Astrocyte (in vitro differentiated cells and primary cell): ENCODE measurements around a stretch of chr10.

DNA sequence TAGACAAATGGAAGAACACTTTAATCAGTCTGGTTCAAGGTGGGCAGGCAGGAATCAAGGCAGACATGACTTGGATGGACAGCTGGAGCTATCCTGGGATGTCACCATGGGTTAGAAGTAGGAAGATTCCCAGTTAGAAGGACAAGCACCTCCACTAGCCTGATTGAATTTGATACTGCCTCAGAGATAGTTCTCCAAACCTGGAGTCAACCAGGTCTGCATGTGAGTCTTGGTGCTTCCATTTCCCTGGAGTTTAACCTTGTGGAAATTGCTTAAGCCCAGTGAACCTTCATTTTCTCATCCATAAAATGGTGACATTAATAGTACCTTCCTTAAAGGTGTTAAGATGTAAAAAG is 6.3 kb upstream of the PLAU start:
- PRO-cap = no peak

- PRO-cap = no peak
- RRBS, 2 experiments = no CpG with 5 or more reads among the region's 1 CpG
These were observed 908 bp upstream of the PLAU start for GRCh38 chr10:73910034-73910414.

DNA sequence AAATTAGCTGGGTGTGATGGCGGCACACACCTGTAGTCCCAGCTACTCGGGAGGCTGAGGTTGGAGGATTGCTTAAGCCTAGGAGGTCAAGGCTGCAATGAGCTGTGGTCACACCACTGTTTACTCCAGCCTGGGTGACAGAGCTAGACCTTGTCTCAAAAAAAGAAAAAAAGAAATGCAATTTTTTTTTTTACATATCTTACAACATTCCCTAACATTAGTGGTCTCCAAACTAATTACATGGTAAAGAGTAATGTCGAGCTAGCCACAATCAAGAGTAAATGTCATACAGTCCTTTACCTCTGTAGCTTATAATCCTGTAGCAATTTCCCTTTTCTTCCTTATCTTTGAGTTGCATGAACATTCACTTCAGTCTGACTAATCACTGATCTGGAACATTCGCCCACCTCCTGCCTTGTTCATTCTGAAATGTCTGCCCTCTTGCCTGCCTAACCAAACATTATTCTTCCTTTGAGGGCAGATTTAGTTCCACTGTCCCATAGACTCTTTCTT is 4.9 kb upstream of the VCL start:
- PRO-cap = no peak
- RRBS, 2 experiments = no CpG with 5 or more reads among the region's 4 CpGs

- PRO-cap = no peak
- RRBS, 2 experiments = no CpG with 5 or more reads among the region's 2 CpGs
These were observed 45.7 kb downstream of the VCL start for GRCh38 chr10:74043651-74043882.

DNA sequence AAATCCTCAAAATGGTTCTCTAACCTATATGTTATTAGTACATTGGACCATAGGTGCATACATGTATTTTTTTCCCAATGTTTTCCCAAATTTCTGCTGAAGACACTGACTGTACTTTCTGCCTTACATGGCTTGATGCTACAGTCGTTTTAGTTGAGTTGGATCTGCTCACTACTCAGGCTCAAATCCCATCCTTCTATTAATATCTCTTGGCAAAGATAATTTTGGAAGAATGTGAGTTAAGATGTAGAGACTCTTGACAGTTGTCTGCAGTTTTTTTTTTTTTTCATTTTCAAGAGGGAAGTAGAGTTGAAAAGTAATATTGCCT is 239.0 kb upstream of the KAT6B start:
- PRO-cap = no peak
- RRBS, 2 experiments = no CpG with 5 or more reads among the region's 1 CpG

- PRO-cap = no peak
- RRBS, 2 experiments = no CpG with 5 or more reads among the region's 2 CpGs
These were observed 54.8 kb downstream of the KAT6B start for GRCh38 chr10:74881280-74881520.

DNA sequence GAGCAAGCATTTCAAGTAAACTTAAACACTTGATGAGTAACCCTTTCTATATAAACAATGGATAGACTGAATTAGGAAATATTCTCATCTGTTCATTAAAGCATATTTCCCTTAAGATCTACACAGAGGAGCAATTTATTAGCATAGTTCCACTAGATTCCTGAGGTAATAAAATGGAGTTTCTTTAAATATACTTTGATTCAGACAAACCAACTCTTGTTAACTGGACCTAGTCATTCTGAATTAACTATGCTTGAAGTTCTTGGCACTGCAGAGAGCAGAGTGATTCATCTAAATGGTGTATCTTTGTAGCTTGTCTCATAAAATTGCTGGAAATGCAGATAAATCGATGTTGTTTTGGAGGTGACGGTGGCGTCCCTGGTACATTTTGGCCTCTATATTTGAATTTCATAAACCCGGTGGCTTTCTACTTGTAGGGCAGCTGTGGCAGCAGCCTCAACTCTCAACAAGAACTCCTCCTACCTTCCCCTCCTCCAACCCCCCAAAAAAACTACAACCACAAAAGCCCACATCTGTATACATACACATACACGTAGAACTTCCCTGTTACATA is 15.3 kb upstream of the VDAC2 start:
- PRO-cap = no peak
- RRBS, 2 experiments = no CpG with 5 or more reads among the region's 5 CpGs

DNA sequence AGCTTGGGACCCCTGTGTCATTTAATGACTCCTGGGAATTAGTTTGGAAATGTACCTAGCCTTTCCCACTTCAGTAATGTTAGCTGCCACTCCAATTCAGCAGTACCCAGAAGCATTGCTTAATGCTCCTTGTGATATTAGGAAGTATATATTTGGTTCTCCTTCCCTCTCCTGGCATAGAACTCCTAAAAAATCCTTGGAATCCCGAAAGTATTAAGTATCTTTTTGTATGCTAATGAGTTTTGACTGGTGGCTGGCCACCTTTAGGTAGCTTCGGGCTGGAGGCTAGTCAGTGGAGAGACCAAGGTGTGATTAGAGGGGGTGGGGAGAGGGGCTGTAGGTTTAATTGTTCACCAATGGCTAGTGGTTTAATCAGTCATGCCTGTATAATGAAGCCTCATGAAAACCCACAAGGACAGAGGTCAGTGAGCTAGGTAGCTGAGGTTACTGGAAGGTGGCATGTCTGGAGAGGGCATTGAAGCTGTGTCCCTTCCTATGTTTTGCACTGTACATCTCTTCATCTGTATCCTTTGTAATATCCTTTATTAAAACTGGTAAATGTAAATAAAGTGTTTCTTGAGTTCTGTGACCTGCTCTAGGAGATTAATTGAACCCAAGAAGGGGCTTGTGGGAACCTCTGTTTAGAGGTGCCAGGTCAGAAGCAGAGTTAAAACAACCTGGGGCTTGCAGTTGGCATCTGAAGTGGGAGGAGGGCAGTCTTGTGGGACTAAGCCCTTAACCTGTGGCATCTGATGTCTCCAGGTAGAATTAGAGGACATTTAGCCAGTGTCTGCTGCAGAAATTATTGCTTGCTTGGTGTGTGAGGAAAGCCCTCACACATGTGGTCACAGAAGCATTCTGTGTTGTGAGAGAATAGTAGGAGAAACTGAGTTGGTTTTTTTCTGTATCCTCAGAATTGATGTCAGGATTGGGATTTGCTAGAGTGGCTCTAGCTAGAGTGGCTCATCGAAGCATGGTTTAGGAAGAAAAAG is 12.0 kb downstream of the COMTD1 start:
- PRO-cap = no peak
- RRBS, 2 experiments = no CpG with 5 or more reads among the region's 3 CpGs

GRCh38 chr10:75263686-75264273 is 28.0 kb upstream of the COMTD1 start:
- PRO-cap = no peak
- RRBS, 2 experiments = no CpG with 5 or more reads among the region's 4 CpGs

GRCh38 chr10:75295260-75295879 is 59.6 kb upstream of the COMTD1 start:
- PRO-cap = unidirectional peak, plus-strand start at chr10:75295399
- RRBS, 2 experiments = 4 to 10% methylated on average over 1 of the region's 20 CpGs

DNA sequence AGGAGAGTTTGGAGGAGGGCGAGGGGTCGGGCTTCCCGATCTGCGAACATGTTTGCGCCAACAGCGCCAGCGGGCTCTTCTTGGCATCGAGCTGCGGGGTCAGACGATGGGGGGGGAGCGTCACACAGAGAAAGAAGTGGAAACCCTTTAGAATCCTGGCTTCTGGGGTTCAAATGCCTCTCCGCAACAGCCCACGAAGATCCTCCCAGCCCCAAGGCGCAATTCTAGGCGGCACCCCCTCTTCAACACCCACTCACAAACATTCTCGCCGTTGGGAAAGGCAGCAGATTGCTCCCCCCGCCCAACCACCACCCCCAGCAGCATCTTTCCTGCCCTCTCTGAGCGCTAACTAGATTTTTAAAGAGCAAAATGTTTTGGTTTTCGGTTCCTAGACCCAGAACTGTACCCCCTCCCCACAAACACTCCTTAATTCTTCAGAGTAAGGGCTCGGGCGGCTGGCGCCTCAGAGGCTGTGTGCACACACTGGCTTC is 1.2 kb downstream of the ZNF503 start:
- PRO-cap = no peak
- RRBS, 2 experiments = no CpG with 5 or more reads among the region's 23 CpGs

DNA sequence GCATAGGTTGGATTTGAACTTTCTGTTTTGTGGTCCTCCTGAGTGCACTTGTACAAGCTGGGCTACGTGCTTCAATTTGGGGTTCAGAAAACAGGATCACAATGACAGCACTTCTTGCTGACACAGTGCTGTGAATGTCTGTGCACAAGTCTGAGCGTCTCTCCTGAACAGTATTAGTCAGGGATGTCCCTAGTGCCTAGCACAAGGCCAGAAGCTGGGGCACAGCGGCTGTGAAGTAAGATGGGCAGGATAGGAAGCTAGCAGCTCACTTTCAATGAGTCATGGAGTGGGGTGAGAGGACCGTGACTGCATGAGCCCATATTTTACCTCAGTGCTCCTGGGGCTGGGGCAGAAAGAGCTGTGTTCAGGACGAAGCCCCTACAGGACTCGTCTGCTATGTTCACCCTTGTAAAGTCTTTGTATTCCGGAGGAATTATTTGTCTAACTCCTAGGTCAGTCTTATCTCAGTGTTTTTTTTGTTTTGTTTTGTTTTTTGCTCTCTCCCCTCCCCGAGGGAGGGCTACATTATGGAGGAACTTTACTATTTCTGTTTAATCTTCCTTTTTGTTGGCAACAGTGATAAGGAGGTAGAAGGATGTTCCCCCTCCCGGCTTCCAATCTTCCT is 2.9 kb upstream of the LRMDA start:
- PRO-cap = no peak
- RRBS, 2 experiments = no CpG with 5 or more reads among the region's 9 CpGs

- PRO-cap = no peak
- RRBS, 2 experiments = no CpG with 5 or more reads among the region's 1 CpG
These were observed 124.0 kb downstream of the LRMDA start for GRCh38 chr10:75555422-75555866.

GRCh38 chr10:76033099-76034303 is 602.1 kb downstream of the LRMDA start:
- PRO-cap = no peak
- RRBS, 2 experiments = no CpG with 5 or more reads among the region's 19 CpGs

DNA sequence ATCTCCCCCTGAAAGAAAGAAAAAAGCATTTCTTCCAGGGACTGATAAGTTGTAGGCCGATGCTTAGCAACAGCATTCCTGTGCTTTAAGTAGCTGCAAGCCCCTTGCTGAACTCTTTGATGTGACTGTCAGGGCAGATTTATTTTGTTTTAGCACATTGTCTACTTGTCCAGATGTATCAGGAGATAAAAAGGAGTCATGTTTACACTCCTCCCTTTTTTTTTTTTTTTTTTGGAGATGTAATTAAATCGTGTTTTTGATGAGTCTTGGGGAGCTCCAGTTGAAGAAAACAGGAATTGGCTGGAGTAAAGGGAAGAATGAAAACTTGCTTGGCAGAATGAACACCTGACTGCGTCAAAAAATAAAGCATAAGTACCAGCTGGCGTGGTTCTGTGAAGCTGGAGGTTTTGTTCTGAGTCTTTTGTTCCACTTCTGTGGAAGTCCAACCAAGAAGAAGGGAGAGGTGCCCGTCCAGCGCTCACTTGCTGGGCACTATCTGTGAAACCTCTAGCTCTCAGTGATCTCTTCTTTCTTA is 871.6 kb downstream of the LRMDA start:
- PRO-cap = no peak
- RRBS, 2 experiments = no CpG with 5 or more reads among the region's 6 CpGs

- PRO-cap = unidirectional peak, minus-strand start at chr10:76432476
- RRBS, 2 experiments = no CpG with 5 or more reads among the region's 2 CpGs
These were observed 1000.9 kb downstream of the LRMDA start for GRCh38 chr10:76432354-76432657.

DNA sequence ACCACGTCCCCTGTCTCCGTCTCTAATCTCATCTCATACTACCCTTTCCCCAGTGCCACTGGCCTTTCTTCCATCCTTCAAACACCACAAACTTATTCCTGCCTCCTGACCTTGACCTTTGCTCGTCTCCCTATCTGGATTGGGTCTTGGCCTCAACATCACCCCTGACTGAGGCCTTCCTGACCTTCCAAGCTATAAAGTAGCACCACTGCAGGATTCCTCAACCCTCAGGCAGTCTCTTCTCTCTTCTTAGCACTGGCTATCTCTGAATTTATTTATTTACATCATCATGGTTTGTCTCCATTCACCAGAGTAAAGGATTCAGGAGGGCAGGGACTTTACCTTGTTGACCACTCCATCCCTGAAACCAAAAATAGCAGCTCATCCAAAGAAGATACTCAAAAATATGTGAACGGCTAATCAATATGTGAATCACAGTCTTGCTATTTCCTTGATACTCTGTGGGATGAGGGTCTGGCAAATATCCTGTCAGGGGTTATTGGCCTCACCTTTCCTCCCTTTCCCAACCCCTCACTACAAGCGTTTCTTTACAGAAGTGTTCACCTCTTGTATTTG is 627.9 kb downstream of the KCNMA1 start:
- PRO-cap = no peak
- RRBS, 2 experiments = no CpG with 5 or more reads among the region's 5 CpGs

DNA sequence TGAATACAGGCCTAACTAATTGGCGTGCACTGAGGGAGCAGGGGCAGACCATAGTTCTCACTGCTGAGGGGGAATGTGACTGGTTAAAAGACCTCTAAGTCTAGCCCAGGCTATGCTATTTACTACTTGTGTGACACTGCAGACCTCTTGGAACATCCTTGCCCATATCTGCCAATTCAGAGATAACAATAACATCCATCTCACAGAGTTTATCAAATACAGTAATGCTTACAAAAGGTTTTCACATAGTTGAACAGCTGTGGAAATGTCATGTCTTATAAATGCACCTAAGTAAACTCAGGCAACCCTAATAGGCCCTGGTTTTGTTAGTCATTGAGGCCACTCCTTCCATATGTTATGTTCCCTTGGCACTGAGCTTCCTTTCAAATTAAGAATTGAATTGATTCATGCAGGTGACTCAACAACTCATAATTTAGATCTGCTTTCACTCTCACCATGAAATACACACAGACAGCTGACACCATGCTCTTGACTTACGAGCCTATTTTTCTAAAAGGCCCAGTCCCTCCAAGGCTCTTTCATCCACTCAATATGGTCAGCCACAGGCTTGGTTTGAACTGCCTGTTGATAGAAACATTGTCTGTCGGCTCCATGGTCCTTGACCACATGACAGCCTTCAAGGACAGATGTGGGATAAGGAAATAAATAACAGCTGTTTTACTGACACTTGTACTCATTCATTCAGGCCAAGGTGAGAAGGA is 477.0 kb downstream of the KCNMA1 start:
- PRO-cap = no peak
- RRBS, 2 experiments = no CpG with 5 or more reads among the region's 3 CpGs

GRCh38 chr10:77305641-77305958 is 332.0 kb downstream of the KCNMA1 start:
- PRO-cap = no peak
- RRBS, 2 experiments = no CpG with 5 or more reads among the region's 2 CpGs

- PRO-cap = no peak
- RRBS, 2 experiments = no CpG with 5 or more reads among the region's 3 CpGs
These were observed 296.1 kb downstream of the KCNMA1 start for GRCh38 chr10:77341385-77342068.